HEK293 (cell line): ENCODE measurements around a stretch of chr17.

- PRO-cap: no peak
- RRBS, 2 experiments: 86 to 97% methylated on average over 4 to 8 of the region's 40 CpGs
Observed at GRCh38 chr17:77455477-77456583, 174.5 kb downstream of the SEPTIN9 start.

GRCh38 chr17:77457708-77458268 lies 176.5 kb downstream of the SEPTIN9 start:
- PRO-cap: no peak
- RRBS, 2 experiments: 50 to 86% methylated on average over 1 of the region's 15 CpGs

GRCh38 chr17:77493574-77493967 lies 212.3 kb downstream of the SEPTIN9 start:
- PRO-cap: no peak
- RRBS, 2 experiments: no CpG with 5 or more reads among the region's 7 CpGs

GRCh38 chr17:77528323-77529369 lies 247.3 kb downstream of the SEPTIN9 start:
- PRO-cap: bidirectional peak, plus-strand start at chr17:77528579, minus-strand start at chr17:77528590; bidirectional peak, plus-strand start at chr17:77528867, minus-strand start at chr17:77528686; bidirectional peak, plus-strand start at chr17:77529049, minus-strand start at chr17:77528988
- RRBS, 2 experiments: 71 to 87% methylated on average over 3 to 4 of the region's 69 CpGs

- PRO-cap: unidirectional peak, minus-strand start at chr17:77551024
- RRBS, 2 experiments: no CpG with 5 or more reads among the region's 4 CpGs
Observed at GRCh38 chr17:77550775-77551246, 269.5 kb downstream of the SEPTIN9 start.

GRCh38 chr17:77657087-77657609 lies 301.4 kb upstream of the TNRC6C start:
- PRO-cap: no peak
- RRBS, 2 experiments: no CpG with 5 or more reads among the region's 14 CpGs

DNA sequence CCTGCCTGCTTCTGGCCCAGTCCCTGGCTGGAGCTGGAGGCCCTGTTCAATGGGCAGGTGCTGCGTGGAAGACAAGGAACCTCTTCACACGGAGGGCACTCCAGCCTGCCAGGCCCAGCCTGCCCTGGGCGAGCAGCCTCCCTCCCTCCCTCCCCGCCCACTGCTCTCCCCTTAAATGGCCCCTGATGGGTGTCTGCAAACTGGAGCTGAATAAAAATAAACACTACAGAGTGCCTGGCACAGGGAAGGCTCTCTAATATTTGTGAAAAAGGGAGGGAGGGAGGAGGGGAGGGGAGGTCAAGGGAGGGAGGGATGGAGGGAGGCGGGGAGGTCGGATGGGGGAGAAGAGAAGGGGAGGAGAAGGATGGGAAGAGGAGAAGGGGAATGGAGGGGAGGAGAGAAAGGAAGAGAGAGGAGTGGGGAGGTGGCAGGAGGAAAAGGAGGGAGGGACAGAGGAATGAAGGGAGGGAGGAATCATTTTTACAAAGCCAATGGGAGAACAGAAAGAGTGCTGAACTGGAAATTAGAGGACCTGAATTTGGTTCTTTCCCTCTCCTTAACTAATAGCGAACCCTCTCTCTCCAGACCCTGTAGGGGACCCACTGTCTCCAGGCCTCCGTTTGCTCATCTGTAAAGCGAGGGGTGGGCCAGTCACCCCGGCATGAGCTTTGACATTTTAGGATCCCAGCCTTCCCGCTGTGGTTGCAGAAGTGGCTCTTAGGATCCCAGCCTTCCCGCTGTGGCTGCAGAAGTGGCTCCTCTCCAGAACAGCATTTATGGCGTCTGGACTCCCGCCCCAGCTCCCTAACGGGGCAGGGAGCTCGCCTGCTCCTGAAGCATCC lies 222.7 kb upstream of the TNRC6C start:
- PRO-cap: no peak
- RRBS, 2 experiments: no CpG with 5 or more reads among the region's 16 CpGs

DNA sequence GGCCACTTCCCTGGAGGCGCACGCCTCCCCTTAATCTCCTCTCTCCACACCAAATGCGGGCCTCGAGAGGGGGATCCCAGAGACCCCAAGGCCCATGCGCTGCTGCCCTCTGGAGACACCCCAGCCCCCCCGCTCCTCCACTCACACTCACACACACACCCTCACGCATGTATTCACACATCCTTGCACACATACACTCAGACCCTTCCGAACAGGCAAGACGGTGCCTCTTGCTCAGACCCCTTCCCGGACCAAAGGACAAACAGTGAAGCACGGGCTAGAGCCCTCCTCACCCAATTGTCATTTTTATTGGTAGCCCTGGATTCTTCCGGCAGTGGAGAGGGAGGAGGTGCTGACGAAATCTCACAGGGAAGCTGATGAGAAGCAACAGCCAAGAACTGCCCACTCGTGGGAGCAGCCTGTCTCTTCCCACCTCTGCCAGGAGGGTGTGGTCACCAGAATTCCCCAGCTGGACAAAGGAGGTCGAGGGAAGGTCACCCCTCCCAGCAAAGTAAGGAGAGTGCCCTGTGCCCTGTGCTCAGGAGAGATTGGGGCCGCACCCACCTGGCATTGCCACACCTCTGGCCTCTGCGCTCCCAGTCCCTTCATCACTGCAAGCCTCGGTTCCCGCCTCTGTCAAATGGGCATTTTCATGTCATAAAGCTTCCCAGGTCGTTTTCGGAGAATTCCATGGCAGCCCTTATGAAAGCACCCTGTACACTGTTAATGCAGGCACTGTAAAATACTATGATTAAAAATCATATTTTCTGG lies 135.9 kb upstream of the TNRC6C start:
- PRO-cap: no peak
- RRBS, 2 experiments: 86 to 88% methylated on average over 3 of the region's 21 CpGs

GRCh38 chr17:77882387-77883260 lies 75.9 kb upstream of the TNRC6C start:
- PRO-cap: no peak
- RRBS, 2 experiments: no CpG with 5 or more reads among the region's 13 CpGs

- PRO-cap: no peak
- RRBS, 2 experiments: no CpG with 5 or more reads among the region's 3 CpGs
Observed at GRCh38 chr17:77970323-77970943, 11.9 kb downstream of the TNRC6C start.

DNA sequence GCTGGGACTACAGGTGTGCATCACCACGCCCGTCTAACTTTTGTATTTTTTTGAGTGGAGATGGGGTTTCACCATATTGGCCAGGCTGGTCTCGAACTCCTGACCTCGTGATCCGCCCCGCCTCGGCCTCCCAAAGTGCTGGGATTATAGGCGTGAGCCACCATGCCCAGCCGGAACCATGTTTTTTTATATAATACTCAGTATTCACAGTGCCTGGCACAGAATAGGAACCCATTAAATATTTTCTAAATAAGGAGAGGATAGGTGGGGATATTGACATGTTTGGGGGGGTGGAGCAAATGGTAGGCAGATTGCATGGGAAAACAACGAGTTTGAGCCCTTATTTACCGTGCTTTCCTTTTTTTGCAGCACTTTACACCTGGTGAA lies 59.7 kb downstream of the TNRC6C start:
- PRO-cap: no peak
- RRBS, 2 experiments: no CpG with 5 or more reads among the region's 11 CpGs

DNA sequence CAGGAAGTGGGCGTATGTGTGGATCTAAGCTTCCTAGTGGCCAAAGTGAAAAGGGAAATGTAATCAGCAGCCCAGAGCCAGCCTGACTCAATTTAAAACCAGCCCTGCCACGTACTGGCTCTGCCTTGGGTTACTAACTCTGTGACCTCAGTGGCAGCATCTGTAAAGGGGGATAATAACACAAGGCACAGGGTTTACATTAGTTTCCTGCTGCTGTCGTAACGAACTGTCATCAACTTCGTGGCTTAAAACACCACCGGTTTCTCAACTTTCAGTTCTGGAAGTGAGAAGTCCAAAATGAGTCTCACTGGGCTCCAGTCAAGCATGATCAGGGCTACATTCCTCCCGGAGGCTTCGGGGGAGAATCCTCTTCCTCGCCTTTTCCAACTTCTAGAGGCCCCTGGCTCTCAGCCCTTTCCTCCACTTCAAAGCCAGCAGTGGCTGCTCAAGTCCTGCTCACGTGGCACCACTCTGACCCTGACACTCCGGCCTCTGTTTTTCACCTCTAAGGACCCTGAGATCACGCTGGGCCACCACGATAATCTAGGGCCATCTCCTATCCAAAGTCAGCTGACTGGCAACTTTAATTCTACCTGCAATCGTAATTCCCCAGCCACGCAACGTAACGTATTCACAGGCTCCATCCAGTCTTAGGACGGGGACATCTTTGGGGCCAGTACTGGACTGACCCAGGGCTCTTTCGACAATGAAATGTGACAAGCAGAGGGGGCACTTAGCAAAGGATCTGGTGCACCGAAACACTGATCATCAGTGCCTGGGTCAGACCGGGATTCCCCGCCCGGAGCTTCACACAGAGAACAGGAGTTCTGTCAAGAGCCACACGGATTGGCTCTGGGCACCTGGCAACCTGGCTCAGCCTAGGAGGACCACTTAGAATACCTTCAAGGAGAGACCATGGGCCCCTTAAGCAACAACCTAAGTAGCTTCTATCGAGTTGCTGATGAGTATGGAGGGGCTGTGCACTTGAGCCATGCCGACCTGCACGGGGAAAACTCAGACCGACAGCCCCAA lies 14.4 kb downstream of the TMC6 start:
- PRO-cap: no peak
- RRBS, 2 experiments: 89 to 93% methylated on average over 2 of the region's 28 CpGs

DNA sequence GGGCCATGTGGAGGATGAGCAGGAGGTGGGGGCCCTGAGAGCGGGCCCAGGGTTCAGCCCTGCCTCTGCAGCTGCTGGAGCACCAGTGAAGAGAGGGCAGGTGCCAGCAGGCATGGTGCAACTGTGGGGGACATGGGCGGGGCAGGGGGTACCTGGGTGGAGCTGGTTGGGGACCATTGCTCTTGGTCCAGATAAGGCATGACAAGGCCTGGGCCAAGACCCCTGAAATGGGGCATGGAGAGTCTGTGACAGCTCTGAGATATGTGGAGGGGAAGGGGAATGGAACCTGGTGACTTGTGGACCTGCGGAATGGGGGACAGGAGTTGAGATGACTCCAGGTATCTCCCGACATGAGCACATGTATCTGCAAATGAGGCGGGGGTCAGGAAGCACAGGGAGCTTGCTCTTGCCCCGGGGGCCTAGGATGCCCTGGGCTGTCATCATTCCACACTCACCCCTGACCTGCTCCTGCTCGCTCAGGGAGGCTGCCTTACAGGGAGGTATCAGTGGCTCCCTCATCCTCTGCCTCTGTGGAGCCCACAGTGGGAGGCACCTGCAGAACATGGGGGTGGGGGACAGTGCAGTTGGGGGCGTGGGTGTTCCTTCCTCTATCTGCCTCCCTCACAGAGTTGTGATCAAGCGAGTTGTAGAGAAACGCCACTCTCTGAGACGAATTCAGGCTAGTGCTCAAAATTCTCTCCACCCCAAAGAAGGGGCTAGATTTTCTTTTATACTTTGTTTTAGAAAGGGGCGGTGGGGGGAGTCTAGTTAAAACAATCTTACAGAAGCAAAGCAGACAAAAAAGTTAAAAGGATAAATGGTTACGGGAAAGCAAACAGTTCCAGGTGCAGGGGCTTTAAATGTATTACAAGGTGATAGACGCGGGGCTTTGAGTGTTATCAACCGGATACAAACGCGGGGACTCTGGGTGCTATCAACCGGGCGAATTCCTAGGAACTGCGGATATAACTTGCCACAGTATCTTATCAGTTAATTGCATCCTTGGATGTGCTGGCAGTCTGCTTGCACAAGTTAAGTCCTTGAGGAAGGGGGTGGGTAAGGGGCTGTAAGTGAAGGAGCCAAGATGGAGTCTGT lies 40.3 kb downstream of the TMEM235 start:
- PRO-cap: no peak
- RRBS, 2 experiments: no CpG with 5 or more reads among the region's 21 CpGs

DNA sequence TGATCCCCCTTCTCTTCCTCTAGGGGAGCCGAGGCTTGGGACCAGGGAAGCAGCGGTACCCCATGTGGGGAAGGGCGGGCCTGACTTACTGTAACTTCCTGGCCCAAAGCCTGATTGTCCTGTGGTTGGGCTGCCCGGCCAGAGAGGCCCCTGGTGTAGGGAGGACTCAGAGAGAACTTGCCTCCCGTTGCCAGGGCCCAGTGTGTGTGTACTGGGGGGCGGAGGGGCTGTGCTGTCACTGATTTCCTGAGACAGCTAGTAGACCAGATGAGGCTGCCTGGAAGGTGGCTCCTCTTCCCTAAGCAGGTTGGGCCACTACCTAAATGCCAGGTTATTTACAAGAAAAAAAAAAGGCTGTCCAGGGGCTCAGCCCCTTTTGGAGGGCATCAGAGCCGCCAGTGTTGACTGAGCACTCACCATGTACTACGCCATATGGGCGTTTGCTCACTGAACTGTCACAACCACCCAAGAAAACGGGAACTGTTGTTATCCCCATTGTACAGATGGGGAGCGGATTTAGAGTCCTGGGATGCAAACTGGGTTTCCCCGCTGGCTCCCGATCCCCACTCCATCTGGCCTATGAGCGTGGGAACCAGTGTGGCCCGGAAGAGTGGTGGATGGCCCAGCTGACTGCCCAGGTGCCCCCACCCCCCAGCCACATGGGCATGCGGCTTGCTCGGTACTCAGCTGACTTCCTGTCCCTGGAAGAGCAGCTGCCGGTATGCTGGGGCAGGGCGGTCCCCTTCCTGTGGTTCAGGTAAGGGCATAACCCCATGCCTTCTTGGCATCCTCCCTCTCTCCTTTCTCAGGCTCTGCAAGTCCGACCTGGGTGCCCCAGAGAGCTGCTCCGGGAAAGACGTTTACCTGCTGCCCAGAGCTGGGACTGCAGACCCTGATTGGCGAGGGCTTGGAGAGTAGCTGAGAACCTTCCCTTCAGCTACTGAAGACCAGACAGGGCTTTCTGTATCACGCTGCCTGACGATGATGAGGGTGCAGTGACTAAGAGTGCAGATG lies 16.4 kb downstream of the SOCS3 start:
- PRO-cap: no peak
- RRBS, 2 experiments: no CpG with 5 or more reads among the region's 25 CpGs

GRCh38 chr17:78344615-78345182 lies 15.2 kb downstream of the SOCS3 start:
- PRO-cap: no peak
- RRBS, 2 experiments: no CpG with 5 or more reads among the region's 14 CpGs

- PRO-cap: no peak
- RRBS, 2 experiments: no CpG with 5 or more reads among the region's 19 CpGs
Observed at GRCh38 chr17:78355892-78356735, 3.8 kb downstream of the SOCS3 start.

DNA sequence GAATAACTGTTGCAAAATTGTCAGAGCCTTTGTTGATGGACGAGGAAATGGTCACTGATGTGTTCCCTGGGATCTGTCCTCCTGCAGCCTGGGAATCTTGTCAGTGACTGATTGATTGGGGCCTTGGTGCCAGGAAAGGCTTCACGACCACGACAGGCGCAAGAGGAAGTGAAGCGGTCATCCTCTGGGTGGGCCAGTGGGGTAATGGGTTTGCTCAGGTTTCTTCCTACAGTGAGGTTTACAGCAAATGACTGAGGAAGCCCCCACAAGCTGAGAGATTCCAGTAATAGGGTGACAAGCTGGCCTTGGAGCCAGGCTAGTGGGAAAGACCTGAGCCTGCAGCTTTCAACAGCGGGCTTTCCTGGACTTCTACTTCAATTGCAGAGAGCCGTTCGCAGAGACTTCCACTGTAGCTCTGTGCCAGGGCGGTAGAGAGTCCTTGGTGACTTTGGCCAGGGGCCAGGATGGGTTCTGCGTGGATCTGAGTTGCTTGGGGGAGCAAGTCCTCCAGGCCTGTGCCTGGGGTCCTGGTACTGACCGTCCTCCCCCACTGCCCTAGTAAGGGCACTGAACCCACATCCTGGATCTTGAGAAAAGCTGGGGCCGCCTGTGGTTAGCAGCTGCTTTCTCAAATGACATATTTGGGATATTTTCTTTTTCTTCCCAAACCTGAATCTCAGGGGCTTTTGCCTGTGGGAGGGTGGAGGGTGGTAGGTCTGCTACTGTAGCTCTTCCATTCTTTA lies 37.7 kb downstream of the PGS1 start:
- PRO-cap: no peak
- RRBS, 2 experiments: no CpG with 5 or more reads among the region's 12 CpGs

DNA sequence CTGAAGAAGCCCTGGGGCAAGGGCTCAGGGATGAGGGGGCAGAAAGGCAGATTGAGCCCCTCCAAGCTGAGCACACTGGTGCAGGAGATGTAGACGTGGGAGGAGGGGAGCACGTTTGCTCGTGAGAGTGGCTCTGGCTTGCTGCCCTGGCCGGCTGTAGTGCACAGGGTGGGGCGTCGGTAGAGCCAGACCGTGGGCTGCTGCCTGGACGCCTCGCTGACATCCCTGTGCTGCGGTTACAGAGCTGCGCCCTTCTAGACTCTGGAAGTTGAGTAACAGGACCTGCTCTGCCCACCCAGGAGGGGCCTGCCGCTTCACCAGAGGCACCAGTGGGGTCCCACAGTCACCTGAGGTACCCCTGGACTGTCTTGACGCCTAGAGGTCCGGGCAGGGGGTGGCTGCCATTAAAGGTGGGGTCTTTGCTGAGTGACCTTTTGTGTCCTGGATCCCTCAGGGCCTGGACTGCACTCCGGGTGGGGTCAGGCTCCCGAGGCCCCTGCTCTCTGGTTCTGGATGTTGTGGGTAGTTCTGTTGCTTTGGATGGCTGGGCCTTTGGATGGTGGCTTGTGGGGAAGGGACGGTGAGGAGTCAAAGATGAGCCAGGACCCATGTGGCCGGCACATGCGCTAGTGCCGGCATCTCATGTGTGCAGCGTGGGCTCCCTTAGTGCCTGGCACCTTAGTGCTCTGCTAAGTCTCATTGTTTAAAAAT lies 41.7 kb downstream of the PGS1 start:
- PRO-cap: no peak
- RRBS, 2 experiments: 84 to 96% methylated on average over 2 of the region's 21 CpGs

DNA sequence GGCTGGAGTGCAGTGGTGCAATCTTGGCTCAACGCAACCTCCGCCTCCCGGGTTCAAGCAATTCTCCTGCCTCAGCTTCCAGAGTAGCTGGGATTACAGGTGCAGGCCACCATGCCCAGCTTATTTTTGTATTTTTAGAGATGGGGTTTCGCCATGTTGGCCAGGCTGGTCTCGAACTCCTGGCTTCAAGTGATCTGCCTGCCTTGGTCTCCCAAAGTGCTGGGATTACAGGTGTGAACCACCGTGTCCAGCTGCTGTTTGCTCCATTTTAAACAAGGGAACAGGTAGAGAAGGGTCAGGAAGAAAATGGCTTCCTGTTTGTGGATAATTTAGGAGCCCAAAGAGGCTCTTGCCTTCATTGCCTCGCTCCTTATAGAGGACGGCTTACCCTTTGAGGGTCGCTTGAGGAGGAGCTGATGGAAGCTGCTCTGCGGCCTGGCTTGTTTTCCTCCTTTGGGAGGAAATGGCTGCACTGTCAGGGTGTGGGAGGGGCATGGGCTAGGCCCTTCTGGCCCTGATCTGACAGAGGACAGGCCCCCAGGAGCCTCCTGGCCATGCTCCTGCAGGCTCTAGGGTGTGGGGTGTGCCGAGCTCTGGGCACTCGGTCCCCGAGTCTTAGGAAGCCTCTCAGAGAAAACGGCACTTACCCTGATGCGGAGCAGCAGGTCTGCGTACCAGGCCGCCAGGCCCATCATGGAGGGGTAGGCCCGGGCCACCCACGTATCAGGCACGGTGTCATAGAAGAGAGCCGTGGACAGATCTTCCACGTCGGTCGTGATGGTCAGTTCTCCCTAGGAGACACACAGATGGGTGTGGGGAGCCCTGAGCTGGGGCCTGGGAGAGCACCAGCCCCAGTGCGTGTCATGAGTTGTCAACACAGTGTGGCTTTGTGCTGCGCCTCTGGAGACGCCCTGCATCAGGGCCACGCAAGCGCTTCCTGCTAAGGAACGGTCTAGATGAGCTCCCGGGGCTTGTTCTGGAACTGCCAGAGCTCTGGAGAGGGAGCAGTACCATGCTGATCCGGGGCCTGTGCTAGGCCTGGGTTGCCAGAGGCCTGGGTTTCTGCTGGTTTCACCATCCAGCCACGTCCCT lies 47.7 kb downstream of the PGS1 start:
- PRO-cap: no peak
- RRBS, 2 experiments: 83 to 91% methylated on average over 3 of the region's 33 CpGs

- PRO-cap: no peak
- RRBS, 2 experiments: no CpG with 5 or more reads among the region's 10 CpGs
Observed at GRCh38 chr17:78631515-78632228, 54.5 kb upstream of the DNAH17 start.